Measurements from ENCODE around the genes CYP26C1, CYP26A1, CEP55, PDE6C and SLC35G1.

GRCh38 chr10:92290039-92290813 lies 652 bp downstream of the CPEB3 start:
- CAGE, long polyA plus RNA: no peak
- RRBS: 2% methylated on average over 7 of the region's 32 CpGs

GRCh38 chr10:92538217-92538749 lies 35.6 kb downstream of the IDE start:
- CAGE, long polyA plus RNA: no peak
- RRBS: no CpG with 5 or more reads among the region's 4 CpGs

DNA sequence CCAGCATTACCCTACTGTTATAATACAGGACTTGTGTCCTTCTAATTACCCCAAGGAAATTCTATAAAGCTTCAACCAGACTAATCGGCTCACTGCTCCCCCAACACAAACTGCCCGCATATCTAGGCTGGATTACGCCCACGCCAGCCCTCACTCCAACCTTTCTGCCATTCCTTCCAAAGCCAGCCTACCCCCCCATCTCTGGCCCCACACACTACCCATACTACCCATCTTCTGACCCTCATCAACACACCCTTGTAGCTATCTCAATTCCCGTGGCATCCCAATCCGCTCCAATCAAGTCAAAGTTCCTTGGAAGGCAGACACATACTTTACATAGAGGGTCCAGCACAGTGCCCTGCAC lies 1.3 kb downstream of the IDE start:
- CAGE, long polyA plus RNA: no peak
- RRBS: no CpG with 5 or more reads among the region's 6 CpGs

DNA sequence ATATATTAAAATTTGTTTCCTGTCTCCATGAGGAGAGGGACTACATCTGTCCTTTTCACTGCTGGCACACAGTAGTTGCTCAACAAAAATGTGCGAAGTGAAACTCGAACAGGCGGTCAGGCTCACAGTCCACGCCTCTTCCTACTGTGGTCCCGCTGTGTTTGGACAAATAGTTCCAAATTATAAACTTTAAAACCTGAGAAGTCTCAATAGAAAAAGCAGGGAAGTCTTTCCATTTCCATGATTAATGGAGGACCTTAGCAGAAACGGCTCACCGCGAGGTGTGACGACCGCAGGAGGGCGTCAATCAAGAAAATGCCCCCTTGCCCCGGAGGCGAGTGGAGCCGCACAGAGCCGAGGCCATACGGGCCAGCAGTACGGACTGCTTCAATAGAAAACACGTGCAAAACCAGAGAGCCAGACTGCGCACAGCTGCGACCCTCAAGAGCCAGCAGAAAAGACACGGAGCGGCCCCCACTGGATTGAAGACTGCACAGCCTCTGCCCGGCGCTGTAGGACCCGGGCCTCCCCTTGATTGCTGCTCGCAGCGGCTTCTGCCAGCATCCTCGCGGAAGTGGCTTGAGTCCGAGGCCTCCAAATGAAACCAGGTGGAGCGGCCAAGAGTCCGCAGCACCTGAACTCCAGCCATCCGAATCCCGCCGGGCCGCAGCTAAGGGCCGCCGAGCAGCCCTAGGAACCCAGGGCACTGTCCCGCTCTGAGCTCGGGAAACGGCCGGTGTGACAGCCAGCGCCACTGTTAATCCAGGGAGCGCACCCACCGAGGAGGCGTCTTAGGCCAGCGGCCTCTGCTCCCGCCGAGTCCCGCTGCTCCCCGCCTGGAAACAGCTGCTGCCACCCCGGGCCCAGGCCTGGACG lies 847 bp upstream of the HHEX start:
- CAGE, long polyA plus RNA: no peak
- RRBS: 2% methylated on average over 9 of the region's 53 CpGs

DNA sequence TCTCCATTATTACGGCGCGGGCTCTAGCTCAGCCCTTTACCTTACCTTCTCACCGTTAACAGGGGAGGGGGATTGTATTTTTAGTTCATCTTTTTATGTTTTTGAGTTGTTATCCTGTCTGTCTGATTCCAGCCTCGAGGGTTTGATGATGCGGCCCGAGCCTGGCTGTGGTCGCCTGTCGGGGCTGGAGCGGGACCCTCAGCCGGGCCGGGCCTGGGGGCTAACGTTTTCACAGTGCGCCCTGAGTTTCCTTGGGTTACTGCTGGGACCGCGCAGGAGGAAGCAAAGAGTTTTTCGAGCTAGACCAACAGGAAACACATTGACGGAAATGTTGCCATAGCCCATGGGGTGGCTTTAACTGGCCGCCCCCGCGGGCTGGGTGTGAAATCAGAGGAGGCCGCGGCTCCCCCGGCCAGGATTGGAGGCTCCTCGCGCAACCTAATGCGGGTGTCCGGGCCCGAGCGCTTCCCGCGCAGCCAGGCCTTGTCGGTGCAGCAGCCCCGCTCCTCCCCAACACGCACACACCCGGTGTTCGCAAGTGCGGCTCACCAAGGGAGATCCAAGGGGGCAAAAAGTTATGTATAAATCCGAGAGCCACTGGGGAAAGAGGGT lies 1.8 kb downstream of the HHEX start:
- CAGE, long polyA plus RNA: no peak
- RRBS: 89% methylated on average over 13 of the region's 39 CpGs

DNA sequence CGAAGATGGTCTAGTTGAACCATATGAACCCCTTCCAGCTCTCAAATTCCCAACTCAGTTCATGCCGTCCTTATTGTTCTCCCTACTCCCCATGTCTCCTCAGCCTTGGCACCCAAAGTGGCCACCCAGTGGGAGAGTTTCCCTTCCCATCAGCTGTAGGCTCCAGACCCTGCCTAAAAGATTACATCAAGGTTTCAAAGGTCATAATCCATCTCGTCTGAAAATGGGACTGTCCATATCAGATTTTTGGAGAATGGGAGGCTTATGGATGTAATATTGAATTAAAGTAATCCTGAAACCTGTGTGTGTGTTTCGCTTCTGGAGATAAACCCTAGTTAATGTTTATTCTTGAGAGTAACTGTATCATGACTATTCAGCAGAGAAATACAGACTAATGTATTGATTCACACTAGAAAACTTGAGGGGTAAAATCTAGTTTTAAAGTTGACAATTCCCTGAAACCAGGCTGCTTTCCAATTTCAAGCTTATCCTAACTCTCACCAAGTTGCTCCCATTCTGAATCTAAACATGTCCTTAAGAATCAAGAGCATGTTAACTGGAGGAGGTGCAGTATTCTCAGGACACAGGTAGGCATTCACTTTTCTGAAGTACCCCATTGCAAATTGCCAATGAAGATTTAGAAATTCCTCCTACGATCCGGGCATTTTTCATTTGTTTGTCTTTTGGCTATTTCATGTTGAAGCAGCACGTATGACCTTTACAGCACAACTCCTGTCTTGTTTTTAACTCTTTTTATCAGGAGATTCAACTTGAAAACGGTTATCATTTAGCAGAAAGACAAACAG lies 7.5 kb downstream of the HHEX start:
- CAGE, long polyA plus RNA: no peak
- RRBS: no CpG with 5 or more reads among the region's 8 CpGs

- CAGE, long polyA plus RNA: no peak
- RRBS: no CpG with 5 or more reads among the region's 3 CpGs
These were observed 15.0 kb upstream of the EXOC6 start for GRCh38 chr10:92833179-92833804.

DNA sequence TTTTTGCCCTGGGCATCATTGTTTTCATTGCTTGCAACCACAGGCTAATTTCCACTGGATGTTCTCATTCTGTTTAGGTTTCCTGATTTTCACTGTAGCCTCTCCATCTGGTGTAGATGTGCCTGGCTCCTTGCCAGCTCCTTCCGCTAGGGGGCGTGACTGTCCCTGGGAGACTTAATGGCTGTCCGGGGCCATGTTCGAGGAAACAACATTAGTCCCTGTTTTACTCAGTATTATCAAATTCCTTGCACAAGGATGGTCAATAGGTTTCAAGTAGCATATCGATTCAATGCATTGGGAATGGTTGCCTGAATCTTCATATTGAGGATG lies 9.2 kb upstream of the EXOC6 start:
- CAGE, long polyA plus RNA: no peak
- RRBS: no CpG with 5 or more reads among the region's 5 CpGs

GRCh38 chr10:93060270-93060609 lies 358 bp upstream of the CYP26C1 start:
- CAGE, long polyA plus RNA: no peak
- RRBS: 13% methylated on average over 4 of the region's 33 CpGs

DNA sequence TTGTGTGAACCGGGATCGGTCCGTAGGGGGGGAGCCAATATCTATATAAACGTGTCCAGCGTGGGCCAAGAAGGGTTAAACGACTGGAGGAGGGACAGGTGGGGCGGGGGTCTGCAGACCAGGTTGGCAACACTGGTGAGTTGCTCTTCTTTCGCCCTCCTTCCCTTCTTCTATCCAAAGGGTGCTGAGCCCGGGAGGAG lies at the start of gene CYP26C1:
CYP26C1 (plus strand) TSS at position 72 of the 200 bp plus-strand sequence.
- CAGE, long polyA plus RNA: no peak
- RRBS: 0% methylated on average over 1 of the region's 9 CpGs

DNA sequence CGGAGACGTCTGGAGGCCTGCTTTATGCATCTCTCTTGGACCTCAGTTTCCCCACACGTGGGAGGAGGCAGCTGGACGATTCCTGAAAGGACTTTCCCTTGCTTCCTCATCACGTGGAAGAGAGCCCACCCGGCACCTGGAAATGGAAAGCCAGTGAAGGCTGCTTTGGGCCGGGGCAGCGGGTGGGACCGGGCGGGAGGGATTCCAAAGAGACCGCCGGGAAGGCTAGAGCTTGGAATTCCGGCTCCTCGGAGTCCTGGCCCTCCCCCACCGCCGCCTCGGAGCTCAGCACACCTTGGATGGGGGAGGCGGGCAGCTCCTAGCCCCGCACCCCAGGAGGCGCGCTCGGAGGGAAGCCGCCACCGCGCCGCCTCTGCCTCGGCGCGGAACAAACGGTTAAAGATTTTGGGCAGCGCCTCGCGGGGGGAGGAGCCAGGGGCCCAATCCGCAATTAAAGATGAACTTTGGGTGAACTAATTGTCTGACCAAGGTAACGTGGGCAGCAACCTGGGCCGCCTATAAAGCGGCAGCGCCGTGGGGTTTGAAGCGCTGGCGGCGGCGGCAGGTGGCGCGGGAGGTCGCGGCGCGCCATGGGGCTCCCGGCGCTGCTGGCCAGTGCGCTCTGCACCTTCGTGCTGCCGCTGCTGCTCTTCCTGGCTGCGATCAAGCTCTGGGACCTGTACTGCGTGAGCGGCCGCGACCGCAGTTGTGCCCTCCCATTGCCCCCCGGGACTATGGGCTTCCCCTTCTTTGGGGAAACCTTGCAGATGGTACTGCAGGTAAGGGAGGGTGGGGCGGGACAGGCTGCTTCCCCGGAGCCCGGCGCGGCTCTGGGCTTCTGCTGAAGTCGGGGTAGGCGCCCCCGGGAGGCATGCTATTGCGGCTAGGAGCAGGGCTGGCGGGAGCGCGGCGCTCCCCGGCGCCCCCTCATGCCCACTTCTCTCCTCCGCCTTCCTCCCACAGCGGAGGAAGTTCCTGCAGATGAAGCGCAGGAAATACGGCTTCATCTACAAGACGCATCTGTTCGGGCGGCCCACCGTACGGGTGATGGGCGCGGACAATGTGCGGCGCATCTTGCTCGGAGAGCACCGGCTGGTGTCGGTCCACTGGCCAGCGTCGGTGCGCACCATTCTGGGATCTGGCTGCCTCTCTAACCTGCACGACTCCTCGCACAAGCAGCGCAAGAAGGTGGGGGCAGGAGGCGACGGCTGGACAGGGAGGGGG lies at the start of gene CYP26A1:
CYP26A1 (plus strand) TSS at position 549 of the 1,224 bp plus-strand sequence.
- CAGE, long polyA plus RNA: no peak
- RRBS: 2% methylated on average over 15 of the region's 100 CpGs

DNA sequence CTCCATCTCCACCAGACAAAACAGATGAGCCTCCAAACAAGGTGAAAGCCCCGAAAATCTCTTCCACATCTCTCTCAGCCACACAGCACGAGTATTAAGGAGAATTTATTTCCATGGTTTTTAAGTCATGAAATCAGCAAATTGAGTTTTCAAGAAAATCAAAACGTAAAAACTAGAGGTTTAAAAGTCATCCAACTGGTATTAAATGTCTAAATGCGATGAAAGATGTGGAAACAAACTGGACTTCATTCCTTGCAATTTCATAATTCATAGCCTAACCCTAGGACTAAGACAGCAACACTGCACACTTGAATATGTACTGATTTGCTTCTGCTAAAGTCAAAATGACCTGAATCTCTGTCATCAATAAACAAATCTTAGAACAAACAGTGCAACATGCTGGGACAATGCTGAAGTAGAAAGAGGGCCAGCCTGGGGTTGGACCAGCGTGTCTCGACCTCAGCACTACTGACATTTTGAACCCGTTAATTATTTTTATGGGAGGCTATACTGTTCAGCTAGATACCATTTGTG lies 47.2 kb downstream of the MYOF start:
- CAGE, long polyA plus RNA: no peak
- RRBS: no CpG with 5 or more reads among the region's 7 CpGs

GRCh38 chr10:93437269-93438190 lies 44.6 kb downstream of the MYOF start:
- CAGE, long polyA plus RNA: no peak
- RRBS: no CpG with 5 or more reads among the region's 19 CpGs

DNA sequence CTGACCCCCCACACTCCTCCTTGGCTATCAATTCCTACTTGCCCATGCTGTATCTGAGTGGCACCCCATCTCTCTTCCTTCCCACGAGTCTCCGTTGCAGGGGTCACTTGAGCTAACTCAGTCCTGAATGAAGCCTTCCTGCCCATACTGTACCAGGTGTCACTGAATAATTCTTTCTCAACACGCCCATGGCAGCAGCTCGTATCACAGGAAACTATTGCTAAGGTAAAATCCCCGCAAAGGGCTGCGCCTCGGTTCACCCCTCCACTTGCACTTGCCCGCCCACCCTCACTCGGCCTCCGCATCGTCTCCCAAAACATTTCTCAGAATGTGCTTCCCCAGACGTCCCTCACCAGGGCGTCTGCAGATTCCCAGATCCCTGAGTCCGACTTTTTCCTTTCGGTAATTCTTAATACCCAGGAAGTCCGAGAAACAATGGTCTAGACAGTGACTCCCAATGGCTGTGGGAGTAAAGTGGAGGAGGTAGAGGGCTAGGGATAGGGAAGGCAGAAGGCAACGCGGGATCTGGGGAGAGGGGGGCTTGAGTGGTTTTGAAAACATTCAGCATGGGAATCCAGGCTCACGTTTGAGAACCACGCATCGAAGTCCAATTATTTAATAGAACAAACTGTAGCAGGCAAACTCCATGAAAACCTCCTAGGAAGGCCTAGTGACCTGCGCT lies 43.8 kb downstream of the MYOF start:
- CAGE, long polyA plus RNA: no peak
- RRBS: no CpG with 5 or more reads among the region's 22 CpGs

GRCh38 chr10:93468337-93469089 lies 13.6 kb downstream of the MYOF start:
- CAGE, long polyA plus RNA: no peak
- RRBS: no CpG with 5 or more reads among the region's 6 CpGs

GRCh38 chr10:93495842-93497102 lies at the start of gene CEP55:
Gene CEP55, plus strand, starts transcription at chr10:93496612.
- CAGE, long polyA plus RNA: no peak
- RRBS: under 1% methylated on average over 16 of the region's 88 CpGs

DNA sequence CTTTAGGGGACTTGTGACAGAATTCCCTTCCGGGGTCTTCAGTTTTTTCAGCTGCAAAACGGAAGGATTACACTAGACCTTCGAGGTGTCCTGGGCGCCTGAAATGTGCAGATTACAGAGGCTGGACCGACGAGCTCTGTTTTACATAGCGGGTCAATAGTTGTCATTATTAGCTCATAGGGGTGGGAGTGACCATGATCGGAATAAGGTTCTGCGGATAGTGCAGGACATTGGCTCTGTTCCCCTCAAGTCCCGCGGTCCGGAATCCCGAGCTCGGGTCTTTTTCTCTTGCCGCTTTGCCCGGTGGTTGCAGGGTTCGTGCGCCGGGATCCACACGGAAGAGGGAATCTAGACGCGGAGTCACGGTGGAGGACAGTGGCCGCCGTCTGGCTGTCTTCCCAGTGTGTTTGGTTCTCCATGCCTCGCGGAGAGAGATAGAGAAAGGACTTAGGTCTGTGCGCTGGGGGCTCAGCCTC lies 1.4 kb downstream of the FFAR4 start:
- CAGE, long polyA plus RNA: no peak
- RRBS: 14% methylated on average over 1 of the region's 28 CpGs

GRCh38 chr10:93600446-93600841 lies 591 bp downstream of the RBP4 start:
- CAGE, long polyA plus RNA: no peak
- RRBS: 8% methylated on average over 13 of the region's 24 CpGs

GRCh38 chr10:93612225-93612761 lies at the start of gene PDE6C:
Gene PDE6C, plus strand, starts transcription at chr10:93612537.
- CAGE, long polyA plus RNA: no peak
- RRBS: no CpG with 5 or more reads among the region's 9 CpGs

GRCh38 chr10:93893448-93894747 lies at the start of gene SLC35G1:
Gene SLC35G1, plus strand, starts transcription at chr10:93893978.
- CAGE, long polyA plus RNA: no peak
- RRBS: 2% methylated on average over 44 of the region's 96 CpGs